Epithelial cell of esophagus (primary cell): ENCODE measurements around the gene TOX2.

GRCh38 chr20:41532921-41533741 lies 85.0 kb downstream of the CHD6 start:
- RRBS, result no CpG with 5 or more reads among the region's 11 CpGs

DNA sequence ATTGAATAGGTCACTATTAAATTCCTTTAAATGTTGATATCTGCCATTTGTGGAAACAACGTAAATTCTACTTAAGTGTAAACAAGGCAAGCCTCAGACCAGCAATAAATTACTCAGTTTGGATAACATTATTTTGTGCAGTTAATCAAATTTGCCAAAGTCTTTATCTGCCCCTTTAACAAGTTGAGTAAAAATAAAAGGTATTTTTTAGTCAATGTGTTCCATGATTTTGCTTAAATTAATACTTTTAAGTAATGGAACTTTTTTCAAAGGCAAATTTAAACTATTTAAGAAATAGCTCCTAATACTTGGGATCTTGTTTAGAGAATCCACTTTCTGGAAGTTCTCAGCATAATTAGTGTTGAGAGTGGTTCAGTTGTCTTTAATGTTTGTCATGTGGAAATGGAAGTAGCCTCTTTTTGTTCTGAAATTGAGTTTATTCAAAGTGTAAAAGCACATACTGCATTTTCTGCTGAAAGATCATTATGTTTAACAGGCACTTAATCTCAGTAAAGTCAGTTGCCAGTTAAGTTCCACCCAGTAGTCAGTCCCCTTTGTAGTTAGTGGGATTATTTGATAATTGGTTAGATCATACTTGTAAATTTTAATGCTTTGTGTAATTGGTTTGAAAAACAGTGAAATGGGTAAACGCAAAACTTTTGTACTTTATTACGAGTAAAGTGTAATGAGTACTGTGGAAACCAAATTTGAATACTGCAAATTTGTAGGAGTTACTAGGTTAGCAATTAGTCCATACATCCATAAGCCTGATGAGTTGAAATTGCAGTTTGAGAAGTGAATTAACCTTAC lies 4.1 kb downstream of the SRSF6 start:
- RRBS, result no CpG with 5 or more reads among the region's 3 CpGs

- RRBS, result no CpG with 5 or more reads among the region's 5 CpGs
Measured at GRCh38 chr20:43583785-43584248, 6.9 kb upstream of the IFT52 start.

DNA sequence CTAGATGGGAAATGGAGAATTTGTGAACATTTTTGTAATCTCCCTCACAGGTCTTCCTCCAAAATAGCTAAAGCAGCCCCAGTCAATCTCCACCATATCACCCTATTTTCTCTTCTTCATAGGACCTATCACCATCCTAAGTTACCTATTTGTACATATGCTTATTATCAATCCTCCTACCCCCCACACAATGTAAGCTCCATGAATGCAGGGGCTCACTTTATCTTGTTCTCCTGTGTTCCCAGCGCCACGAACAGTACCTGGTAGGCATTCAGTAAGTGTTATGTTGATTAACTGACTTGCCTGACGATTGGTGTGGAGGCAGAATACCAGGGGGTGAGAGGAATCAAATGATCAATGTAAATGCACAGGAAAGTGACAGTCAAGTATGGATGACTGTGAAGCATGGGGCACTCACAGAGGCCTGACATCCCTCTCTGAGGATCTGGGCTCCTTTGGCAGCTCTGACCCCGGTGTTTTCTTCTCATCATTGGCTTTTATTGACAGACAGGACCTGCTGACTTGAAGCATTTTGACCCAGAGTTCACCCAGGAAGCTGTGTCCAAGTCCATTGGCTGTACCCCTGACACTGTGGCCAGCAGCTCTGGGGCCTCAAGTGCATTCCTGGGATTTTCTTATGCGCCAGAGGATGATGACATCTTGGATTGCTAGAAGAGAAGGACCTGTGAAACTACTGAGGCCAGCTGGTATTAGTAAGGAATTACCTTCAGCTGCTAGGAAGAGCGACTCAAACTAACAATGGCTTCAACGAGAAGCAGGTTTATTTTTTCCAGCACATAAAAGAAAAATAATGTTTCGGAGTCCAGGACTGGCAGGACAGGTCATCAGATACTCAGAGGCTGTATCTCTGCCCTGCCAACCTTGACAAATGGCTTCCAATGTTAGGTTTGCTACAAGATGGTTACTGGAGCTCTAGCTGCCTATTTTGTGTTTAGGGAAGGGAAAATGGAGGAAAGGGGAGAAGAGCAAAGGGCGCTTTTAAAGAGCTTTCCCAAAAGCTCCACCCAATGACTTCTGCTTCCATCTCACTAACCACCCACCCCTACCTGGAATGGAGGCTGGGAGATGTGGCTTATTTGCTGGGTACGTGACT lies 6.0 kb upstream of the IFT52 start:
- RRBS, result no CpG with 5 or more reads among the region's 10 CpGs

DNA sequence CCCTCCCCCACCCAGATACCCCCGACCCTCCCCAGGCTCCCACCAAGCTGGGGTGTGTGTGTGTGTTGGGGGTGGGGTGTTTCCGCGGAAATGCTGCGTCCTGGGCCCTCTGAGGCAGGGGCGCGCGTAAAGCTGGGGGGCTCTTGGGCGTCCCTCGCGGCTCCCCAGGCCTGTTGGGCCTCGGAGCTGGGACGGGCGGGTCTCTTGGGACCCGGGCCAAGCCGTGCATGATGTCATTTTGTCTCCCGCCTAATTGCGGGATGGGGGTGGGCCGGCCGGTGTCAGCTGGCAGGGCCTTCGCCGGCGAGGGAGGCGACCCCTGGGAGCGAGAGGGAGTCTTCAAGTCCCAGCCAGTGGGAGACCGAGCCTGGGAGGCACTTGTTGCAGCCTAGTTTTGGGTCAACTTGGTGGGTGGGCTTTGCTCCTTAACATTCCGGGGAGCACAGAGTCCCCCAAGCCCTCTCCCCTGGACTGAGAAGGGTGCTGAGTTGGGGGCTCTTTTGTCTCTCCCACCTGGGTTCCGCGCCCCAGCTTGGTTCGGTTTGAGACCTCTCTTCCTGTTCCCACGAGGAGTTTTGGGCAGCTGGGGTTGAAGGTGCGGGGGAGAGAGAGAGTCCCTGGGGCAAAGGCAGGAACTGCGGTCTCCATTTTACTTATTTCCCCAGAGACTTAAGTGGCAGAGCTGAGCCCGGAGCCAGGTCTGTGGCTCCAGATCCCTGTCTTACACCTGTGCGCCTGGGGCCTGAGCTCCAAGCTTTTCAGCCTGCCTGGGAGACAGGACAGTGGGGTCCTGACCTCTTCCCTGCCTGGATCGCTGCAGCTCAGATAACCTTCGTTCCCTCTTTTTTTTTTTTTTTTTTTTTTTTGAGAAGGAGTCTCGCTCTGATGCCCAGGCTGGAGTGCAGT lies 692 bp downstream of the MYBL2 start:
- RRBS, result 5% methylated on average over 3 of the region's 37 CpGs

DNA sequence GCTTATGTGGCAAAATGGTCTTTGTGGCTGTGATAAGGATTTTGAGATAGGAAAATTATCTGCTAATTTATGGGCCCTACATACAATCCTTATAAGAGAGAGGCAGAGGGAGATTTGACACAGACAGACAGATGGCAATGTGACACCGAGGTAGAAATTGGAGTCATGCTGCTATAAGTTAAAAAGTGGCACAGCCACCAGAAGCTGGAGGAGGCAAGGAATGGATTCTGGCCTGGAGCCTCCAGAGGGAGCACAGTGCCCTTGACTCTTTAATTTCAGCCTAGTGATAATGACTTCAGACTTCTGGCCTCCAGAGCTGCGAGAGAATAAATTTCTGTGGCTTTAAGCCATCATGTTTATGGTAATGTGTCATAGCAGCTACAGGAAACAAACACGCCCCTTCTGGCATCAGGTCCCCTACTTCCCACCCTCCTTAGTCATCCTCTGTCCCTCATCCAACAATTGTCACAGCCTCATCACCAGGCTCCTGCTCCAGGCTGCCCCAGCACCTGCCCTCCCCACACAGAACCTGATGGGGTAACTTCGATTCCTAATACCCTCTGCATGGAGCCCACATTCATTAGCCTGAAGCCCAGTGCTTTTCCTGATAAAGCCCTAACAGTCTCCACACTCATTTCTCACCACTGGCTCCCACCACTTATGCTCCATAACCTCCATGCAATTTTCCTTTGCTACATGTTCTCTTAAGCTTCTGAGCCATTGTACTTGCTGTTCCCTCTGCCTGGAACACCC lies 69.8 kb upstream of the TOX2 start:
- RRBS, result no CpG with 5 or more reads among the region's 4 CpGs

DNA sequence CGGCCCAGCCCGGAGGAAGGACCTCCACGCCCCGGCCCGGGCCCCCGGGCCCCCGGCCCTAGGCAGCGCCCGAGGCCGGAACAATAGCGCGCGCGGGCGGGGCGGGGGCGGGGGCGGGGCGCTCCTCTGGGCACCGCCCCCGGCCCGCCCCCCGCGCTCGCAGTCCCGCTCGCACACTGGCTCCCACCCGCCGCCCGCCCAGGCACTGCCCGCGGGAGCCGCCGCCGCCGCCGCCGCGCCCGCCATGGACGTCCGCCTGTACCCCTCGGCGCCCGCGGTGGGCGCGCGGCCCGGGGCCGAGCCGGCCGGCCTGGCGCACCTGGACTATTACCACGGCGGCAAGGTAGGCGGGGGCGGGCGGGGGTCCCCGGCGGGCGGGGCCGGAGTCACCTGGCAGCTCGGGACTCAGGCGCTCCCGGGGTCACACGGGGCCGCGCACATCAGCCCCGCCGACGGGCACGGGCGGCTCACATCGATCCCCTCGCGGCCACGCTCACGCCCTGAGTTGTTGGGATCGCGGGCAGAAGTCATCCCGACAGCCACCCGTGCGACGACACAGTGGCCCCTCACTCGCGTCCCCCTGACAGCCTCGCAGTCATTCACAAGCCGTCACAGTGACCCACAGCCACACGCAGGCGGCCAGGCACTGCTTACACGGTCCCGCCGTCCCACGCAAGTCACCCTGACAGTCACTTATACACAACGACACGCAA lies at the start of gene TOX2:
Gene TOX2 (plus strand): TSS at position 205 of the 713 bp plus-strand sequence.
- RRBS, result 3% methylated on average over 17 of the region's 97 CpGs

GRCh38 chr20:44142332-44142766 lies 44.6 kb downstream of the JPH2 start:
- RRBS, result no CpG with 5 or more reads among the region's 12 CpGs

- RRBS, result no CpG with 5 or more reads among the region's 1 CpG
Measured at GRCh38 chr20:44169051-44169250, 18.0 kb downstream of the JPH2 start.

GRCh38 chr20:44207819-44208576 lies 2.6 kb downstream of the OSER1 start:
- RRBS, result no CpG with 5 or more reads among the region's 9 CpGs

DNA sequence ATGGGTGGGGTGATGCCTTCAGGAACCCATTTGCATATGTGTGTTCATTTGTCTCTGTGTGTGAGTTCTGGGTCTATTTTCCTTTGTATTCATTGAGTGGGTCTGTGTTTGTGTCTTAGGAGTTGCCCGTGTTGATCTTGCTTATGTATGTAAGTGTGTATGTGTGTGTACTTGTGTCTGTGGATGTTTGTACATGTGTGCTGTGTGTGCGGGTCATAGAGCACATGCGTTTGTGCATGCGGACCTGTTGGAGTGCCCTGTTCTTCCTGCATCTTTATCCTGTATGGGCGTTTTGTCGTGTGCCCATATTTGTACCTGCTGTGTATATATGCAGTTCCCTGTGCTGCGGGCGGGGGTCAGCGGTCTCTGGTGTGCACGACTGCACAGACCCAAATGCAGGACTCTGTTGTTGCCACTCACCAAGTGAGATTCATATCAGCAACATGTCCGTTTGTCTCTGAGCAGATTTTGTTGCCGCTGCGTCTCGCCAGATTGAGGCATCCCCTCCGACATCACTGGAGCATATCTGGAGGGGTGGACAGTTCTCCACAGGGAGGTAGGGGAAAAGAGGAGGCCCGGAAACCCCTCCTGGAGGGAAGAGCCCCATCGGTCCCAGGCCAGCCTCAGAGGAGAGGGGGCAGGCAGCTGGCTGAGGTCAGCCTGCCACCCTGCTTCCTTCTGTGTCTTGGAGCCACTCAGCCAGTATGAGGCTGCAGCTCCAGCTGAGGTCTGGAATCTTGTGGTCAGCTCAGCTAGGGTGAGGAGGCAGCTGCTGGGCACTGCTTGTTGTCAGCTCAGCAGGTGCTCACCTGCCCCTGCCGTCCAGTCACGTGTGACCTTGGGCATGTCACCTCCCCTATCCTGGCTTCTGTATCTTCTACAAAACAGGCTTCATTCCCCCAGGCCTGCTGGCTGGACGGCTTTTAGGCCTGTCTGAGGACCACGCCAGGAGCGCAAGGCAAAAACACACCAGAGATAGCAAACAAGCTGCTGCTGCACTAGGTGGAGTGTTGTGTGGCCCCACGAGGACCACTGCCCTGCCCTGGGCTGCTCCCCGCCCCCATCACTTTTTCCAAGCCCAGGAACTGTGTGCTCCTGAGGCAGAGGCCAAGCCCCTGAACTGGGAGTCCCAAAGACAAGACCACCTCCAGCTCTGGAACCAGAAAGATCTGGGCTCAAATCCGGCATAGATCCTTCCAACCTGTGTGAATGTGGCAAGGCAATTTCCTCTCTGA lies 47.0 kb downstream of the HNF4A start:
- RRBS, result no CpG with 5 or more reads among the region's 25 CpGs

GRCh38 chr20:44429600-44430111 lies 46.0 kb upstream of the TTPAL start:
- RRBS, result no CpG with 5 or more reads among the region's 10 CpGs

GRCh38 chr20:44434613-44434789 lies 41.2 kb upstream of the TTPAL start:
- RRBS, result no CpG with 5 or more reads among the region's 2 CpGs

- RRBS, result no CpG with 5 or more reads among the region's 8 CpGs
Measured at GRCh38 chr20:44451070-44451652, 24.5 kb upstream of the TTPAL start.

GRCh38 chr20:44456954-44457548 lies 18.6 kb upstream of the TTPAL start:
- RRBS, result no CpG with 5 or more reads among the region's 8 CpGs

DNA sequence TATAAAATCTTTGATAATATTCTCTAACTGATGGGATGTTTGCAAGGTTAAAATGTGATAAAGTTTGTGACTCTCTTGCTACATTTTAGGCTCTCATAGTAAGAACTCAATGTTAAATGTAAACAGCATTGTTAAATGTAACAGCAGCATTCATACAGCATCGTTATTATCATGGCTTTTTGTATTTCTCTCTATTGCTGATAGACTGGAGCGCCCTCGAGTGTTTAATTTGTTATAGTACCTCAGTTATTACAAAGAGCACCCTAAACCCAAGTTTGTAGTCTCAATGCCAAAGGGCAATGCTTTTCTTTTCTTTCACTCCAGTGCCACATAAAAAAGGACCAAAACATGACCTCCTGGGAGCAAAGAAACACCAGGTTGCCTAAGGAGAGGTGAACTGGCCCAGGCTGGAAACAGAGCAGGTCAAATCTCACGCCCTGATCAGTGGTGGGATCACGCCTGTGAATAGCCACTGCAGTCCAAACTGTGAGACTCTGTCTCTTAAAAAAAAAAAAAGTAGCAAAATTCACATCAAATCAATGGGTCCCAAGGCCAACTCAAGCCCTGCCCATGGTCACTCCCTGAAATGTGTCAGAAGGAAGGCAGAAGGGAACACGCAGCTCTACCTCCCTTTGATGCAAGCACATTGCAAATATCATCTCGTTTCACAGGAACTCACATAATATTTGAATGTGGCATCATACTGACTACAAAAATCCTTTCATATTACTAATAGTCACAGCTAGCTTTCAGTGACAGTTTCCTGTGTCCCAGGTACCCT lies 14.7 kb upstream of the TTPAL start:
- RRBS, result no CpG with 5 or more reads among the region's 7 CpGs

DNA sequence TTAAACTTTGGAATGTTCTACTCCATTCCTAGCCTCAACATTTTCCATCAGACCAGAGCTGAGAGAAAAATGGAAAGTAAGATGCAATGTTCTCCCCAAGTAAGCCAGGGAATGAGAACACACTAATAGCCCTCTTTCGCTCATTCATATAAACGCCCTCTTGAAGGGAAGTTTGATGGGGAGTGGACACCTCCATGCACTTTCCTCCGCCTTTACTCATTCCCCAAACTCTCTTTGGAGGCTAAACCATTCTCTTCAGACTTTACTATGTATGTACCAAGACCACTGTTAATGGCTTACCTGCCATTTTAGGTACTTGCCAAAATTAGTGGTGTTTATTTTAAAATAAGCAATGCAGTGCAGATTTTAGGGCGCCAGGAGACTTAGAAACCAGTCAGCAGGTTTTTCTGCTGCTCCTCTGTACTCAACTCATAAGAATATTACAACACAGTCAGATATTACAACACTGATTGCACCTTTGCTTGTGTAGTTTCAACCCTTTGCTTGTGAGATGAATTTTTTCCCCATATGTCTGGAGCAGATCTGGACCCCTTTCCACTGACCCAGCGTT lies 5.9 kb downstream of the TTPAL start:
- RRBS, result no CpG with 5 or more reads among the region's 5 CpGs

GRCh38 chr20:44494887-44495937 lies 19.5 kb downstream of the TTPAL start:
- RRBS, result no CpG with 5 or more reads among the region's 6 CpGs

- RRBS, result no CpG with 5 or more reads among the region's 2 CpGs
Measured at GRCh38 chr20:44520920-44521296, 962 bp downstream of the SERINC3 start.

DNA sequence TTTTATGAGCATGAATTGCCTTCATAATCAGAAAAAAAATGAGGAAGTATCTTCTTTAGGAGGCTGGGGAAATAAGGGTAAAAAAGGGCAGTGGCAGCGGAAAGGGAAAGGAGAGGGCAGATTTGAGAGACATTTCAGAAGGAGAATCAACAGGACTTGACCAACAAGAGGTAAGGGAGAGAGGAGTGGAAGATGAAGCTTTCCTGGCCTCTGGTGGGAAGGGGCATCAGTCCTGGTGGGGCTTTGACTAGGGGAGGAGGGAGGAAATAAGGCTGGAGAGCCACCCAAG lies 14.4 kb upstream of the SERINC3 start:
- RRBS, result no CpG with 5 or more reads among the region's 1 CpG